ENCODE measurements around a stretch of chr5.

DNA sequence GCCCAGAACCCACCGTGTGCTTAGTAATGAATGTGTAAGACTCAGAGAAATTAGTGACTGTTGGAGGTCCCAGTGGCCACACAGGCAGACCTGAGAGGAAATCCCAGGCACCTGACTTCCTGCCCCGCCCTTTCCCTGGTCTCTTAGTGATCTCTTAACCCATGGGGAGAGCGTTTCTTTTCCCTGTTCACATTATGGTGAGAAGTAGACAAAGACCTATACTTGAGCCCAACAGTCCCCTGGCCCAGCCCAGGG, 61.4 kb upstream of the FOXI1 start:
- RRBS, 2 experiments = no CpG with 5 or more reads among the region's 3 CpGs
CAGE:
- cytosol, long polyA minus RNA = no peak
- cytosol, long polyA plus RNA = no peak
- long polyA plus RNA = no peak
- nucleus, long polyA minus RNA = no peak
- nucleus, long polyA plus RNA = no peak

- RRBS, 2 experiments = no CpG with 5 or more reads among the region's 10 CpGs
CAGE:
- cytosol, long polyA minus RNA = no peak
- cytosol, long polyA plus RNA = no peak
- long polyA plus RNA = no peak
- nucleus, long polyA minus RNA = no peak
- nucleus, long polyA plus RNA = no peak
Measured at GRCh38 chr5:170244361-170244869, 11.6 kb downstream of the C5orf58 start.

- RRBS, 2 experiments = no CpG with 5 or more reads among the region's 4 CpGs
CAGE:
- cytosol, long polyA minus RNA = no peak
- cytosol, long polyA plus RNA = no peak
- long polyA plus RNA = no peak
- nucleus, long polyA minus RNA = no peak
- nucleus, long polyA plus RNA = no peak
Measured at GRCh38 chr5:170259896-170260386, 27.2 kb downstream of the C5orf58 start.

GRCh38 chr5:170268284-170268798, 29.2 kb downstream of the LCP2 start:
- RRBS, 2 experiments = 28 to 37% methylated on average over 3 of the region's 13 CpGs
CAGE:
- cytosol, long polyA minus RNA = no peak
- cytosol, long polyA plus RNA = no peak
- long polyA plus RNA = no peak
- nucleus, long polyA minus RNA = no peak
- nucleus, long polyA plus RNA = no peak

GRCh38 chr5:170275261-170276037, 22.1 kb downstream of the LCP2 start:
- RRBS, 2 experiments = no CpG with 5 or more reads among the region's 10 CpGs
CAGE:
- cytosol, long polyA minus RNA = no peak
- cytosol, long polyA plus RNA = no peak
- long polyA plus RNA = no peak
- nucleus, long polyA minus RNA = no peak
- nucleus, long polyA plus RNA = no peak

DNA sequence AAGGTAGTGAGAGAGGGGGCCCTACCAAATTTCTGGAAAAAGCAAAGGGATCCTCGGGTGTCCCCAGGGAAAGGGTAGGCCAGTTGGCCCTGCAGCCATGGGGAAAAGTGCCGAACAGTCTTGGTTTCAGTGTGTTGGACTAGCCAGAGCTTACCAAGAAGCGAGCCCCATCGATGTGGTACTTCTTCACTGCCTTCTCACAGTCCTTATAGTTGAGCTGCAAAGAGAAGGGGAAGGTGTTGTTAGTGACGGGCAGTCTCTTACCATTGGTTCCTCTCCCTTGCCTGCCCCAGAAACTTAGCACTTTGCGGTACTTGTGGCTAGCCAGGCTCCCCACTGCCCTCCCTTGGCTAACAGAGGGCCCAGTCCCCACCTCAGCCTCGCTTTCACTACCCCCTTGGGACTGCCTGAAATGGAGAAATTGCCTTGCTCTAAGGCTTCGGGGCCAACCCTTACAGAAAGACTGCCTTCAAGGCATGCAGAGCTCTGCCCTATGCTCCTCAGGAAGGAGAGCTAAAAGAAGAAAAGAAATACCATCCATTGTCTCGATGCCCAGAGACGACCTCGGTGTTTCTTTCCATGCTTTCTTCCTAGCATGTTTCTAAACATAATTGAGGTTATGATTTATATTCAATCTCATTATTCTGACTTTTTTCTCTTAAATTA, 4.3 kb downstream of the LCP2 start:
- RRBS, 2 experiments = no CpG with 5 or more reads among the region's 11 CpGs
CAGE:
- cytosol, long polyA minus RNA = no peak
- cytosol, long polyA plus RNA = no peak
- long polyA plus RNA = no peak
- nucleus, long polyA minus RNA = no peak
- nucleus, long polyA plus RNA = no peak

DNA sequence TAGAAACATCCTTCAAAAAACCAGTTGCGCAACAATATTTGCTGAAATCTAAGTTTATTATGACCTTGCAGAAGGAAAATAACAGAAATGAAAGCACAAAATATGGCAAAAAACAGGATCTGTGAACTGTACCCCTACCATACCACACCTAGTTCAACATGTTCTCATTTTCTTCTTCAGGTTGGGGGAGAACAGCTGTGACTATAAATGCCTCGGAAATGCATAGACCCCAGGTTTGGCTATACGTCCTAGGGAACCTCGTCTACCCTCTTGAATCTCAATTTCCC, 1.4 kb downstream of the LCP2 start:
- RRBS, 2 experiments = no CpG with 5 or more reads among the region's 4 CpGs
CAGE:
- cytosol, long polyA minus RNA = no peak
- cytosol, long polyA plus RNA = no peak
- long polyA plus RNA = no peak
- nucleus, long polyA minus RNA = no peak
- nucleus, long polyA plus RNA = no peak

- RRBS, 2 experiments = no CpG with 5 or more reads among the region's 5 CpGs
CAGE:
- cytosol, long polyA minus RNA = no peak
- cytosol, long polyA plus RNA = no peak
- long polyA plus RNA = no peak
- nucleus, long polyA minus RNA = no peak
- nucleus, long polyA plus RNA = no peak
Measured at GRCh38 chr5:170315206-170315673, 17.7 kb upstream of the LCP2 start.

DNA sequence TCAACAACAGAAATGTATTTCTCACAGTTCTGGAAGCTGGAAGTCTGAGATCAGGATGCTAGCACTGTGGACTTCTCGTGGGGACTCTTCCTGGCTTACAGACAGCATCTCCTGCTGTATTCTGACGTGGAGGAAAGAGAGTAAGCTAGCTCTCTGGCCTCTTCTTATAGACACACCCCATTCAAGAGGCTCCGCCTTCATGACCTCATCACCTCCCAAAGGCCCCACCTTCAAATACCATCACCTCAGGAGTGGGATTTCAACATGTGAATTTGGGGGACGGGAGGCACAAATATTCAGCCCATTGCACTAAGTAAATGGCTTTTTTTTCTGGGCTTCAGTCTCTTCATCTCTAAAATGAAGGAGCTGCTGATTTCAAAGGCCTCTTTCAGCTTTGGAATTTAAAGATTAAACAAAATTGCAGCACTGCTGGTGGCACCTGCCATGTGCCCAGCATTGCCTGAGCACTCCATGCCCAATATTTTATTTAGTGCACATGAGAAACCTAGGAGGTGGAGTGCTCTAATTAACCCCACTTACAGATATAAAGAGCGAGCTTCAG, 27.5 kb downstream of the KCNMB1 start:
- RRBS, 2 experiments = no CpG with 5 or more reads among the region's 5 CpGs
CAGE:
- cytosol, long polyA minus RNA = no peak
- cytosol, long polyA plus RNA = no peak
- long polyA plus RNA = no peak
- nucleus, long polyA minus RNA = no peak
- nucleus, long polyA plus RNA = no peak

GRCh38 chr5:170718643-170718986, 64.9 kb upstream of the GABRP start:
- RRBS, 2 experiments = no CpG with 5 or more reads among the region's 9 CpGs
CAGE:
- cytosol, long polyA minus RNA = no peak
- cytosol, long polyA plus RNA = no peak
- long polyA plus RNA = no peak
- nucleus, long polyA minus RNA = no peak
- nucleus, long polyA plus RNA = no peak

DNA sequence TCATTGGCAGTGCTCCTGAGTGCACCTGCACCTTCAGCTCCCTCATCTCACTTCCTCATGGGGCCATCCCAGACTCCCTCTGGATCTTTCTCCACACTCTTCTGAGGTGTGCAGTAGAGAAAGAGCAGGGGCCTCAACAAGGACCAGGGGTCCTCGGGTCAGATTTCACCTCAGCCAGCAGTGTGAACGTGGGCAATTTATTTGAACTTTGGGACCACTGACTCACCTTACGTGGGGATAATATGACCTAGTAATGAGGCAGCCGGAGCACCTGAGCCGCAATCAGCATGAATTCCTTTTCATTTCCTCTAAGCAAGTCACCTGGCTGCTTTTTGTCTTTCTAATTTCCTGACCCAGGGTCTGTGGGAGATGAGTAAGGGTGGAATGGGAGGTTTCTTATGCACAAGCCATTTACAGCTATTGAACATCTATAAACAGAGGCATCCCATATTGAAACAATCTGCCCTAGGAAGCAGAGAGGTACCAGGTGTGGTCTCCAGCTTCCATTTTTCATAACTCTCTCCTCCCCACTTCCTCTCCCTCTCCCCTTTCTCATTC, 22.3 kb upstream of the GABRP start:
- RRBS, 2 experiments = no CpG with 5 or more reads among the region's 5 CpGs
CAGE:
- cytosol, long polyA minus RNA = no peak
- cytosol, long polyA plus RNA = no peak
- long polyA plus RNA = no peak
- nucleus, long polyA minus RNA = no peak
- nucleus, long polyA plus RNA = no peak

- RRBS, 2 experiments = no CpG with 5 or more reads among the region's 16 CpGs
CAGE:
- cytosol, long polyA minus RNA = no peak
- cytosol, long polyA plus RNA = no peak
- long polyA plus RNA = no peak
- nucleus, long polyA minus RNA = no peak
- nucleus, long polyA plus RNA = no peak
Measured at GRCh38 chr5:170771467-170771948, 12.0 kb upstream of the GABRP start.

GRCh38 chr5:171483730-171484089, 64.3 kb downstream of the FGF18 start:
- RRBS, 2 experiments = 26 to 31% methylated on average over 4 of the region's 14 CpGs
CAGE:
- cytosol, long polyA minus RNA = no peak
- cytosol, long polyA plus RNA = no peak
- long polyA plus RNA = no peak
- nucleus, long polyA minus RNA = no peak
- nucleus, long polyA plus RNA = no peak

DNA sequence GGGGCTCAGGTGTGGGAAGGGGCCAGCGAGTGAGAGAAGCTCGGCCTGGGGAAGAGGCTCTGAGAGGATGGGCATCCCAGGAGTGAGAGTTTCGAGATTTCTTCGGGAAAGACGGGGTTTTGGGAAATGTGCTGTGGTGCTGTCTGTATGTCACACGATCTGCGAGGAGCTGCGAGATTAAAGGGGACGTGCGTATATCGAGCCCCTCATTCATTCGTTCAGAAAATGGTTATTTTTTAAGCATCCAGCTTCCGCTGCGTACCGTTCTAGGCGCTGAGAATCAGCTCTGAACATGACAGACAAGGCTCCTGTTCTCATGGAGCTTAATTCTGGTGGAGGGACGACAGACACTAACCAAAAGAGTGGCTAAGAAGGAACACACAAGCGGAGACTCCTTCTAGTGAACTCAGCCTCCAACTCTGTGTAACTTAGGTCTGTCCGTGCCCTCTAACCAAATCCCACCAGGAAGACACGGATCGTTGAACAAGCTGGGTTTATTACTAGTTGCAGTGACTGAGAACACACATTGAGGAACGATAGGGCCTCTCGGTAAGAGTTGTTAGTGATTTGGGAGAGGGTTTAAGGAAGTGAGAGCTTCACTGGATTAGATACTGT, 820 bp upstream of the FBXW11 start:
- RRBS, 2 experiments = no CpG with 5 or more reads among the region's 23 CpGs
CAGE:
- cytosol, long polyA minus RNA = no peak
- cytosol, long polyA plus RNA = no peak
- long polyA plus RNA = no peak
- nucleus, long polyA minus RNA = no peak
- nucleus, long polyA plus RNA = no peak

DNA sequence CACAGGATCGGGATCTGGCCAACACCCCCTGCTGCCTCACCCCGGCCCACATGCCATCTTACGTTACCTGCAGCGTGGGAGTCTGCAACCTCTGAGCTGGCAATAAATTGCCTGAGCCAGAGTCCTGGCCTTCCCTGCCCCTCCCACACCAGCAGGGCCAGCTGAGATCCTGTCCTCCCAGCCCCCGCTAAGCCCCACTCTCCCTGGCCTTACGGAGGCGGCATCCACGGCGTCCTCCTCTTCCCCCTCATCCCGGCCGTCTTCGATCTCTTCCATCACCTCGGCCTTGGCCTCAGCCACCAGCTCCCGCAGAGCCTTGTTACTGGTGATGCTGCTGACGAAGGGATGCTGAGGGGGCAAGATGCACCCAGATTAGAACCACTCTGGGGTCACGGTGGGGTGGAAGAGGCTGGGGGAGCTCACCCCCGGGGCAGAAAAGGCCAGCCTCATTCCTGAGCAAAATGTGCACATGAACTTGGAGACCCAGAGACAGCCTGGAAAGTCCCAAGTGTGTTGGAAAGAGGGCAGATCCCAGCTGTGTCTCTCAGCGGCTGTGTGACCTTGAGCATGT, 89.9 kb upstream of the FBXW11 start:
- RRBS, 2 experiments = no CpG with 5 or more reads among the region's 18 CpGs
CAGE:
- cytosol, long polyA minus RNA = no peak
- cytosol, long polyA plus RNA = no peak
- long polyA plus RNA = no peak
- nucleus, long polyA minus RNA = no peak
- nucleus, long polyA plus RNA = no peak

GRCh38 chr5:172102856-172103922, 84.8 kb downstream of the STK10 start:
- RRBS, 2 experiments = 94 to 96% methylated on average over 3 to 6 of the region's 24 CpGs
CAGE:
- cytosol, long polyA minus RNA = no peak
- cytosol, long polyA plus RNA = no peak
- long polyA plus RNA = no peak
- nucleus, long polyA minus RNA = no peak
- nucleus, long polyA plus RNA = no peak

- RRBS, 2 experiments = no CpG with 5 or more reads among the region's 17 CpGs
CAGE:
- cytosol, long polyA minus RNA = no peak
- cytosol, long polyA plus RNA = no peak
- long polyA plus RNA = no peak
- nucleus, long polyA minus RNA = no peak
- nucleus, long polyA plus RNA = no peak
Measured at GRCh38 chr5:172144022-172144923, 43.8 kb downstream of the STK10 start.

DNA sequence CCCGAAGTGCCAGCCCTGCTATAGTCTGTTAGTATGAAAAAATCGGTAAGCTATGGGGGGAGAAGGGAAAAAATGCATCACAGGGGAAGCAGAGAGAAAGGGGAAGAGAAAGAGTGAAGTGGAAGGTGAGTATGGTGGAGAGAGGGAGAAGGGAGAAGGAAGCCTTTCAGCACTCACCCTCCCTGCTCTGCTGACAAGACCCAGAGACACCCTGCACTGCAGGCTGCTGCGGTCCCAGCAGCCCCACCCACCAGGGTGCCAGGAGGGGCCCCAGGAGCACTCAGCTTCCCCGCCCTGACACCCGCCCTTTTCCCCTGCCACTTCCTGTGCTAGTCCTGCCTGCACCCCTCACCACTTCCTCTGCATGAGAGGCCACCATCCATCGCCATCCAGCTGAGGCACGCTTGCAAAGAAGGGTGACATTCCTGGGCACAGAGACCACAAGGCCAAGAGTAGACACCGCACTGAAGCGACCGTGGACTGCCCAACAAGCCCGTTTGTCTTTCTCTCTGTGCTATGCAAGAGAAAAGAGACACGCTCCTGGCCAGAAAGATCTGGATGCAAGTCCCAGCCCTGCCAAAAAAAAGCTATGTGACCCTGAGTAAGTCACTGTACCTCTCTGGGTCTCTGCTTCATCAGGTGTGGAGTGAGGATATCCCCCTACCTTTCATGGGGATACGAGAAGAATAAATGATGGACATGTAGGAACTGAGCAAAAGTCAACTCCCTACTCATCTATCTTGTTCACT, 12.6 kb downstream of the STK10 start:
- RRBS, 2 experiments = no CpG with 5 or more reads among the region's 13 CpGs
CAGE:
- cytosol, long polyA minus RNA = no peak
- cytosol, long polyA plus RNA = no peak
- long polyA plus RNA = no peak
- nucleus, long polyA minus RNA = no peak
- nucleus, long polyA plus RNA = no peak

DNA sequence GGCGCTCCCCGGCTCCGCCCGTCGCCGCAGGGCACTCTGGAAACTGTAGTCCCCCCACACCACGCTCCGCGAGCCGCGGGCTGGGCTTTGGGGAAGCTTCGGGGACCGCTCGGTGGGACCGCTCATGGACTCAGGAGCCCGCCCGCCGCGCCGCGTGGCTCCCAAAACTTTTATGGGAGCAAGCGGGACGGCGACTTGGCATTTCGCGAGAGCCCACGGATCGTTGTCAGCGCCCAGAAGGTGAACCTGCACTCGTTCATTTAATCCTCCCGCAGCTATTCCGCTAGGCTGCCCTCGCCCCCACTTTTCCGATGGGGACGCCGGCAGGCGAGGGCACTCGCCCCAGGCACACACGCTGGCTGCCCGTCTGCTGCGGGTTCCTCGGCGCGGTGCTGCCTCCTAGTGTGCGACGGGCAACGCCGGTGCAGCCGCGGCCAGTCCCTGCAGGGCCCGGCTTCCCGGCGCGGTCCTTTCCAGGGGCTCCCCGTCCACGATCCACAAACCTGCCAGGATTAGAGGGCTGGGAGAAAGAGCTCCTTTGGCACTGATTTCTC, 496 bp upstream of the STK10 start:
- RRBS, 2 experiments = 0 to 2% methylated on average over 9 of the region's 56 CpGs
CAGE:
- cytosol, long polyA minus RNA = no peak
- cytosol, long polyA plus RNA = no peak
- long polyA plus RNA = no peak
- nucleus, long polyA minus RNA = no peak
- nucleus, long polyA plus RNA = no peak

DNA sequence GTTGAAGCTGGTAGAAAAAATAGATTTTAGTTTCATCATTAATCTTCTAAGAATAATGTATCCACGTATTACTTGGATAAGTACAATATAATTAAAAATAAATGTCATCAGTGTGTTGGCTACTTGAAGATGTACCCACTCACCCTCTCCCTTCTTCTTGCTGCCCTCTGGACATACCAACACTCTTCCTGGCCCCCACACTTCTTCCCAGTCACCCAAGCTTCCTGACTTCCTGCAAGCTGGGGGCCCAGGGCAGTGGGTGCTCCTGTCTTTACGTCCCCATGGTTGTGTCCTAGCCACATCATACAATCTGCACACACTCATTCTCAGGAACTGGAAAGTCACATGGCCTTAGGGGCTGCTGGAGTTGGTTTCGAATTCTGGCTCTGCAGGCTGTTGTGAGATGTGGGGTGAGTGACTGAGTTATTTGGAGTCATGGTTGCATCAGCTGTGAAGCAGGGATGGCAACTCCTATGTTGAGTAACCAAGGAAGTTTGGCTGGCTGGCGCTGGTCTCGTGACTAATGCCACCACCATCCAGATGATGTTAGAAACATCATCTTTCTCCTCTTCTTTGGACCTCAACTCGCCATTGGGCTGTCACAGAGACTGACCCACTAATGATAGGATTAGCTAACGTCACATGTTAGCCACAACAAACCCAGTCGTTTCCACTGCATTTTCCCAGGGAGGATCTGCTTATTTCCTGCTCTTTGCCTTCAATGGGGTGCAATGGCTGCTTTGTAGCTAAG, 77.9 kb upstream of the UBTD2 start:
- RRBS, 2 experiments = no CpG with 5 or more reads among the region's 8 CpGs
CAGE:
- cytosol, long polyA minus RNA = no peak
- cytosol, long polyA plus RNA = no peak
- long polyA plus RNA = no peak
- nucleus, long polyA minus RNA = no peak
- nucleus, long polyA plus RNA = no peak

Measured in HepG2 (cell line).